ENCODE data around the genes ANKRD36B and ZAP70.

DNA sequence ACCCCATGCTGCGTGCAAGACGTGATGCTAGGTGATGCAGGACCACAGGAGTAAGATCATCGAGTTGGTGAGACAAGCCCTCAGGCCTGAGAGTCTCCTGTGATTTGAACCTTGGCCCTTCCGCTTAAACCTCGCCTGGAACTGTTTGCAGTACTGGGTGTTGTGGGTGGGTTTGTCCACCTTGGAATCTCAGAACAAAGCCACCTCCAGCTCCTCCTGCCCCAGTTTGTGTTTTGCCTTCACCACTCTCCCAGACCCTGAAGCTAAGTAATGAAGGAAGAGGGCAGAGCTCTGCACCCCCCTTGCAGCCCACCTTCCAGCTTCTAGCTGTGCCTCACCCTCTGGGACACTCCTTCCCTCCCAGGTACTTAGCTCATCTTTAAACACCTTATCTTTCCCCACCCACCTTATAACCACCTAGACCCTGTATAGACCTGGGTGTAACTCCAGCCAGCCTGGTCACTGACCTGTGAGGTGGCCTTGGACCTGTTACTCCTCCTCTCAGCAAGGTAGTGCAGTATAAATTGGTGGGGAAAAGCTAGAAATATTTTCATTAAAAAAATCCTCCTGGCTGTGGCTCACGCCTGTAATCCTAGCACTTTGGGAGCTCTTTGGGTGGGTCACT is 6.6 kb downstream of the CNNM4 start:
- PRO-cap: no peak

DNA sequence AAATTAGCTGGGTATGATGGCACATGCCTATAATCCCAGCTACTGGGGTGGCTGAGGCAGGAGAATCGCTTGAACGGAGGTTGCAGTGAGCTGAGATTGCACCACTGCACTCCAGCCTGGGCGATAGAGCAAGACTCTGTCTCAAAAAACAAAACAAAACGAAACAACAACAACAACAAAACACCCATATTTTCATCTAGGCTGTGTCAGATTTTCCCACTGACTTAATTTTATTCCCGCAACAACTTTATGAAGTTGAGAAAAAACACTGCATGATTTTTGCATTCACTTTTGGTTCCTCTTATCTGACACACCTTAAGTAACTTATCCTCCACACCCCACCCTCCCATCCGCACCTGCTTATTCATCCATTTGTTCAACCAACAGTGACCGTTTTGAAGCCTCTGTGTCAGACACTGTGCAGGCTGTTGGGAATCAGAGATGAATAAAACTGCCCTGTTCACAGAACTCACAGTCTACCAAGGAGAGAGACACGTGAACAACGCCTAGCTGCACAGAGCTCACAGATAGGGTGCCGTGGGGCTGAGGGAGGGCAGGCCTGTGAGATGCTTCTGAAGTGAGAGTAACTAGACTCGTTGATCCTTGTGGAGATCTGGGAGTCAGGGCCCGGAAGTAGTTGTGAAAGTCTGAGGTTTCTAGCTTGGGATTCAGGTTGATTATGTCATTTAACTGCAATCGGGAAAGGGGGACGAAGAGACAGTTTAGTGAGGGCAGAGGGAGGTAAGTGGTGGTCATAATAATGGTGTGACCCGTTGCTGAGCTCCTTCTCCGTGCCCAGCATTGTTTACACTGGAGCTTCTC is 7.4 kb downstream of the CNNM4 start:
- PRO-cap: no peak

- PRO-cap: no peak
These were observed 6.4 kb upstream of the CNNM3 start for GRCh38 chr2:96809376-96810448.

- PRO-cap: no peak
These were observed 14.4 kb upstream of the SEMA4C start for GRCh38 chr2:96884193-96884704.

GRCh38 chr2:96885655-96886937 is 16.2 kb upstream of the SEMA4C start:
- PRO-cap: no peak

- PRO-cap: no peak
These were observed 55.0 kb upstream of the SEMA4C start for GRCh38 chr2:96924709-96925495.

GRCh38 chr2:97045925-97046370 is 48.7 kb downstream of the FAHD2B start:
- PRO-cap: no peak

- PRO-cap: no peak
These were observed 77.9 kb downstream of the ANKRD36 start for GRCh38 chr2:97190767-97191376.

DNA sequence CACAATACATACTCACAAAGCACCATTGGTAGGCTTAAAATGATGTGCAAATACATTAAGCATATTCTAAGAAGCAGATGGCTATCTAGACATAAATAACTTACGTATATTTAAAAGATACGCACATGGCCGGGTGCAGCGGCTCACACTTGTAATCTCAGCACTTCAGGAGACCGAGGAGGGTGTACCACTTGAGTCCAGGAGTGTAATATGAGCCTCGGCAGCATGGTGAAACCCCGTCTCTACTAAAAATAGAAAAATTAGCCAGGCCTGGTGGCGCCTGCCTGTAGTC is 189.9 kb downstream of the ANKRD36 start:
- PRO-cap: unidirectional peak, minus-strand start at position 172 of the sequence

- PRO-cap: bidirectional peak, plus-strand start at chr2:97589950, minus-strand start at chr2:97589816; bidirectional peak, plus-strand start at chr2:97590077, minus-strand start at chr2:97589982; bidirectional peak, plus-strand start at chr2:97590674, minus-strand start at chr2:97590299
These were observed at the start of gene ANKRD36B for GRCh38 chr2:97589283-97590453. Gene ANKRD36B (minus strand): TSS chr2:97589877.

- PRO-cap: bidirectional peak, plus-strand start at chr2:97590674, minus-strand start at chr2:97590299; unidirectional peak, minus-strand start at chr2:97590774
These were observed 956 bp upstream of the ANKRD36B start for GRCh38 chr2:97590454-97591211.

GRCh38 chr2:97646226-97646612 is 357 bp downstream of the COX5B start:
- PRO-cap: no peak

- PRO-cap: no peak
These were observed at the start of gene ZAP70 for GRCh38 chr2:97712816-97713973. Gene ZAP70 (plus strand): TSS chr2:97713576.

- PRO-cap: no peak
These were observed 52.7 kb downstream of the ZAP70 start for GRCh38 chr2:97765971-97766531.

DNA sequence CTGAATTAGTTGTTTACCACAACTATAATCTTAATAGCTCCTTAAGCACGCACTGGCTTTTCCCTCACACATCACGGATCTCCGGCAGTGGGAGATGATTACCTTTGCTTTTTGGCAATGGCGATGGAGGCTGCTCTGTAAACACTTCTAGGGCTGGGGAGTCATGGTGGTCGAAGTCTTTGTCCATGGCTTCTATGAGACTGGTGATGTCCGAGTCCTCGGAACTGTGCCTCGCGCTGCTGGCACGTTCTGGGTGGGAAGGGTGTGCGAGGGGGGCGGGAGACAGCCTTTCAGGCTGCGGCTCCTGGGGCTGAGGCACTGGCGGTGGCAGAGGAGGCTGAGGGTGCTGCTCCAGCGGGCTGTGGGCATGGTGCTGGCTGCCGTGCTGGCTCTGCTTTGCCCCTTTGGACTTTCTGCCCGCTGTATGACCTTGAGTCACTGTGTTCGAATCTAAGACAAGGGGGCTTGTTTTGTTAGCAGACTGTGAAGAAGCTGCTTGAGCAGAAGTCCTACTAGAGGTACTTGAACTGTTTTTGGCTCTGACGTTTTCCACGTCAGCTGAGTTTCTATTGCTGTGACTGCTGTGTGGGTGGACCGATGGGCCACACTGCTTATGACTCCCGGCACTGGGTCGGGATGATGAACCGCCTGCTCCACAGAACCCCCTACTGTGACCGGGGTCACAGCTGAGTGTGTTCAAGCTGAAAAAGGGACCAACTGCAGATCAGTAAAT is 79.1 kb downstream of the ZAP70 start:
- PRO-cap: unidirectional peak, minus-strand start at position 227 of the sequence

- PRO-cap: no peak
These were observed 99.1 kb downstream of the ZAP70 start for GRCh38 chr2:97812320-97813048.

- PRO-cap: no peak
These were observed 141.1 kb downstream of the TMEM131 start for GRCh38 chr2:97854386-97855316.

- PRO-cap: no peak
These were observed 5.9 kb upstream of the INPP4A start for GRCh38 chr2:98438583-98439261.

DNA sequence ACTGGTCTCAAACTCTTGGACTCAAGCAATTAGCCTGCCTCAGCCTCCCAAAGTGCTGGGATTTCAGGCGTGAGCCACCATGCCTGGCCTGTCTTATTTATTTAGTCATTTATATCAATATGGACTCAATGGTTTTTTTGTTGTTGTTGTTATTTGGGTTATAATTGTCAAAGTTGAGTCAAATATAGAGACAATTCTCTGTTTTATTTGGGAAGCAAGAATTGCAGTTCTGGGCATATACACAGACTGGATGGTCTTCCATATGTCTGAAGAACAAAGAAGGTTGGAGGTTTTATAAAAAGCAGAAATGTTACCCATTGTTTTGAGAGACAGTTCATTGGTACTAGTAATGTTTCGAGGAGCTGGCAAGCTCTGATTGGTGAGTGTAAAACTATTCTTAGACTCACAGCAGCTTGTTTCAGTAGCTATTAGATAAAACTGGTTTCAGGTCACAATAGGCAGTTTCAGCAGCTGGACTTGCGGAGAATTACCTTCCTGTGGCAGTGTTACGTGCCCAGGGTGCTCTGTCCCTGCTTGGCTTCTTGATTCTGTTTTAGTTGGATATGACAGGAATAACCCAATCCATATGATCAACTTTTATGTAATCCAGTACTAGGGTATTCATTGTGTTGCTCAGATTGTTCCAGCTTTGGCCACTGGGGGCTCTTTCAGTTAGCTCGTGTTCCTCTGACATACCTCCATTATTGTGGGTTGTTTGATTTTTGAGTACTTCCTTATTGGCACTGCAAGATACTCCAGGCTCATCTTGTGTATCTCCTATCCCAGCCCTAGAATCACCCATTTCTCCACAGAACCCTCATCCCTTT is 43.0 kb downstream of the INPP4A start:
- PRO-cap: no peak

GRCh38 chr2:98538712-98539997 is 69.2 kb downstream of the COA5 start:
- PRO-cap: no peak

Measured in LUHMES (cell line).